Hair follicular keratinocyte (primary cell): ENCODE results near the genes SRSF2 and MGAT5B.

- RAMPAGE, long total RNA = no peak
These were observed 17.4 kb downstream of the ST6GALNAC2 start for GRCh38 chr17:76568305-76568674.

- RAMPAGE, long total RNA = no peak
These were observed 27.4 kb upstream of the ST6GALNAC1 start for GRCh38 chr17:76670520-76671862.

DNA sequence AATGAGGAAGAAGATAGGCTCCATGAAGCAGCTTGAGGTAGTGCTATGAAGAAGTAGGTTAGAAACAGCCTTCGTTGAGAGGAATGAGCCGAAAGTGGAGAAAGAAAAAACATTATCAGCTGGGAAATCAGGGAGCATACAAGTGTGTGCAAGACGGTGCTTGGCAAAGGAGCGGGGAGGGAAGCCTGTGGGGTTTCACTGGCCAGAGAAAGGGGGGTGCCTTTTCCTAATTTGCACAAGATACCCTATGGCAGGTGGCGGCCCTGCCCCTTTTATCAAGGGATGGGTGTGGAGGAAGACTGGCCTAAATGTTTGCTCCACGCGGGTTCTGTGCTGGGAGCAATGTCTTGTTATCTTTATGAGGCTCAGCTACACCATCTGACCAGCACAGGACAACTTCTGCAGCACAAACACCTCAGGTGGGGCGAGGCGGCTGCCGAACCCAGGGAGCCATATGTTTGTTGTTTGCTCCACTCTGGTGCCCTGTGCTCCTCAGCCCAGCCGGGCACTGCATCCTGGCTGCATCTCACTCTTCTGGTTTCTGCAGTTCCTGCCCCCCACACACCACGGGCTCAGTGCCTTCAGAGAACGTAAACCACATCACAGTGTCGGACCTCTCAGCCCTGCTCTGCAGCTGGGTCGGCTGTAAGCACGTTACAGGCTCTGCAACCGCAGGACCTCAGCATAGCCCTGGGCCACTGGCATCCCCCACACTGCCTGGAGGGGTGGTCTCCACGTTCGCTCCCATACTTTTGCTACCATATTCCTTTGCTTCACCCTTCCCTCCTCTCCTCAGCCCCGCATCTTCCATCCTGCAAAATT is 32.5 kb downstream of the MXRA7 start:
- RAMPAGE, long total RNA = no peak

GRCh38 chr17:76687466-76687908 is 23.3 kb downstream of the MXRA7 start:
- RAMPAGE, long total RNA = no peak

- RAMPAGE, long total RNA = no peak
These were observed 4.1 kb downstream of the SRSF2 start for GRCh38 chr17:76732689-76733785.

DNA sequence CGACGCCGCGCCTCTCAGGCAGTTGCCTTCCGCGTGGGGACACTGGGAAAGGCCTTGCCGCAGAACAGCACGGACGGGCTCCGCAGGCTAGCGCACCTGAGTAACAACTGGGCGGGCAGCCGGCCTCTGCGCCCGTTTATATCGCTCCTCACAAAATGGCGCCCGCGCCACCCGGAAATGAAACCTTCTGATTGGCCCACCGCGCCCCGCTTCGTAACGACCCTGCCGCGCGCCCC is at the start of gene SRSF2:
Gene SRSF2 (minus strand): TSS at position 109 of the 236 bp plus-strand sequence.
- RAMPAGE, long total RNA = no peak

DNA sequence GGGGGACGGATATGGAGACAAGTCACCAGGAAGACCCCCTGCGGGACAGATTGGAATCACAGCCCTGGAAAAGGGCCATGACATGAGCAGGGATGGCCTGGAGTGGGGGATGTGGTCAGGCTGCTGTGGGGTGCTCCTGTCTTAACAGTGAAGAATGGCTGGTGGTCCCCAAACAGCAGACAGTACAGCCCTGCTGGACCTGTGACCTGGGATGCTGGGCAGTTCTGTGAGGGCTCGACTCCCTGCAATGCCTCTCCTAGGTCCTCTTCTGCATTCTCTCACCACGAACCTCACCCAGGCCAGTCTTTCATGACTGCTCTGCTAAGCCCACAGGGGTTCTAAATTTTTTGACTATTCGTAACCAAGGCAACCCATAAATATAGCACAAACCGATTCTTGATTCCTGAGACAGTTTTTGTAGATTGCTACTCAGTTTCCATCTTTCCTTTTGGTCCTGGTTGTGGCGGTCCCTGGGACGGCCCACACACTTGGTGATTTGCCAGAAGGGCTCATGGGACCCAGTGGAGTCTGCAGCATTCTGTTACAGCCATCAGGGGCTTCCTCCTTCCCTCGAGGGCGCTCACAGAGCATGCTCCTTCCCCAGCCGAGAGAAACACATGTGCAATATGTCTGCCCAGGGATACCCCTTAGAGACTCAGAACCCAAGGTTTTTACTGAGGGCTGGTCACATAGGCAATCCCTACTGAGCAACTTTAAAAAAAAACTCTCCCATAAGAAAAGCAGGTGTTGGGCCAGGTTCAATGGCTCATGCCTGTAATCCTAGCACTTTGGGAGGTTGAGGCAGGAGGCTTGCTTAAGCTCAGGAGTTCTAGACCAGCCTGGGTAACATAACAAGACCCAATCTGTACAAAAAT is 23.4 kb upstream of the MGAT5B start:
- RAMPAGE, long total RNA = no peak

- RAMPAGE, long total RNA = no peak
These were observed at the start of gene MGAT5B for GRCh38 chr17:76867988-76868798. Gene MGAT5B, plus strand, starts transcription at chr17:76868404.

GRCh38 chr17:76872486-76873193 is 4.4 kb downstream of the MGAT5B start:
- RAMPAGE, long total RNA = no peak

DNA sequence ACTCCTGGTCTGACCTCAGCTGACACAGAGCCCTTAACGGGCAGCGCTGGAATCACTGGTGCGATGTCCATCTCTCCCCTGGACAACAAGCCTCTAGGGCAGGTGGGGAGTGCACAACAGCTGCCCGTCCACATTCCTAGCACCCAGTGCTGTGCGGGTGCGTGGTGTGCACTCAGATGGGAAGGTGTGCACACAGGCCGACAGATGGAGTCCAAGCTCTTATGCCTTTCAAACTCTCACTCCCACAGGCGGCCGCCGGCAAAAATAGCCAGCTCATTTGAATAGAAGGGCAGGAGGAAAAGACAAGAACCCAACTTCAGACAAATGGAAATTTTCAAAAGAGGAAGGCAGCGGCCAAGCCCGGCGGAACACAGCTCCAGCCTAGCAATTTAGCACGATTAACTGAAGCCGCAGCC is 104.0 kb upstream of the SEC14L1 start:
- RAMPAGE, long total RNA = no peak

GRCh38 chr17:77099849-77100425 is 40.8 kb upstream of the SEC14L1 start:
- RAMPAGE, long total RNA = no peak

- RAMPAGE, long total RNA = no peak
These were observed 33.3 kb upstream of the SEC14L1 start for GRCh38 chr17:77107417-77107969.

GRCh38 chr17:77116196-77116768 is 24.5 kb upstream of the SEC14L1 start:
- RAMPAGE, long total RNA = no peak

DNA sequence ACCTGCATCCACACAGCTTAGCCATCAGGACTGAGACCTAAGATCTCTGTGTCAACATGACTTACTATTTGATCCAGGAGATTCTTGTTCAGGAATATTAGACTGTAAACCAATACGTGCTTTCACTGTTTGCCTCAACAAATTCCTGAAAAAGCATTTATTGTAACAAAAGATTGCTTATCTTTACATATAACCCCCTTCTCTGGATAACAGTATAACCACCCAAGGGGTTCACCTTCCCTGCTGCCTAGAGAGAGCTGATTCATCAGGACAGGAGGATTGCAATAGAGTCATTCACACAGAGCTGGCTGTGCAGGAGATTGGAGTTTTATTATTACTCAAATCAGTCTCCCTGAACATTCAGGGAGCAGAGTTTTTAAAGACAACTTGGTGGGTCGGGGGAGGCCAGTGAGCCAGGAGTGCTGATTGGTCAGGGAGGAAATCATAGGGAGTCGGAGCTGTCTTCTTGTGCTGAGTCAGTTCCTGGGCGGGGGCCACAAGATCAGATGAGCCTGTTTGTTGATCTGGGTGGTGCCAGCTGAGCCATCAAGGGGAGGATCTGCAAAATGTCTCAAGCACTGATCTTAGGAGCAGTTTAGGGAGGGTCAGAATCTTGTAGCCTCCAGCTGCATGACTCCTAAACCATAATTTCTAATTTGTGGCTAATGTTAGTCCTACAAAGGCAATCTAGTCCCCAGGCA is 3.0 kb upstream of the SEC14L1 start:
- RAMPAGE, long total RNA = no peak

- RAMPAGE, long total RNA = no peak
These were observed 7.3 kb downstream of the SEC14L1 start for GRCh38 chr17:77147918-77148522.

GRCh38 chr17:77186226-77186907 is 45.6 kb downstream of the SEC14L1 start:
- RAMPAGE, long total RNA = no peak

DNA sequence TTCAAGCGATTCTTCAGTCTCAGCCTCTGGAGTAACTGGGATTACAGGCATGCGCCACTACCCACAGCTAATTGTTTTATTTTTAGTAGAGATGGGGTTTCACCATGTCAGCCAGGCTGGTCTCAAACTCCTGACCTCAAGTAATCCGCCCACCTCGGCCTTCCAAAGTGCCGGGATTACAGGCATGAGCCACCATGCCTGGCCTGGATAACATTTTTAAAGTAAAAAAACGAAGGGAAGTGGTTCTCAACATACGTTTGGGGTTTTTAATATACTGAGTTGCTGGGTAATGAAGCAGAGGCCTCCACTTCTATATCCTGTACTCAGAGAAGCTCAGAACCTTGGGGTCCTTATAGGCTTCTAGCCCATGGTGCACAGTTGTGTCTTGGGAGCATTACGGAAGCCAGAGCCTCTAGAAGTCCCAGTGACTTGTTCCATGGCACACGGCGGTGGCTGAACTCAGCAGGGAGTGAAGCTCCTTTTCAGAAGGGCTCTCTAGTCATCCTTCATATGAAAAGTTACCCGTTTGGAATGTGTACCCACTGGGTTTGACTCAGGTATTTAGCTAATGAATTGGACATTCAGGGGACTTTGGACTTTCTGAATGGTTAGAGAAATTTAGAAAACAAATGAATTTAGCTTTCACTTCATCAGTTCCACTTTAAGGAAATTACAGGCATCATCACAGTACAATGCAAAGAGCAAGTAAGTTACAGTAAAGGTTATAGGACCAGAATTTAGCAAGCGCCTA is 67.0 kb downstream of the SEC14L1 start:
- RAMPAGE, long total RNA = no peak

- RAMPAGE, long total RNA = no peak
These were observed 67.6 kb downstream of the SEC14L1 start for GRCh38 chr17:77208299-77208924.

DNA sequence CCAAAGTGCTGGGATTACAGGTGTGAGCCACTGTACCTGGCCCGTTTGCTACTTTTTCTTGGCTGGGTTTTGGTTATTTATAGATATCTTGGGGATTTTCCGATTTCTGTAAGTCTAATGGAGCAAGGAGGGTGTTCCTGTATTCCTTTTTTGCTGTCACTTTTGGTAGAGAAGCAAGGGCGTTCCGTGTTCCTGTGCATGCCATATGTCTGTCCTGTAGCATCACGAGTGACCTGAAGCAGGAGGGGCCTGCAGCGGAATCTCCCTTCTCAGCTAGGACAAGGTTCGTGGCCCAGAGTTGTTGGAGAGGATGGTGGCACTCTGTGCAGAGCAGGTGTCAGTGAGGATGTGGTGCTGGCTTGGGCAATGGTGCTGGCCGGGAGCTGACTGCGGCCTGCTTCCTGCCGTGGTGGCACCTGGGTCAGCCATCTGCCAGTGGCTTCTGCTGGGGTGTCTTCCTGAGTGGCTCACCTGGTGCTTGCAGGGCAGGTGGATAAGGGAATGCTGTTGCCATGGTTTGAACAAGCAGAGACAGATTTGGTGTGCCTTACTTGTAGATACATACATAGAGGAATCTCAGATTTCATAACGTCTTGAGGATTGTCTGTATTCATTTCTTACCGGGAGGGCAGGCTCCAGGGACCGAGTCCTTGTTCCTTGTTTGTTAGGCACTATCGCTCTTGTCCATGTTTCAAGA is 69.5 kb downstream of the SEC14L1 start:
- RAMPAGE, long total RNA = no peak

- RAMPAGE, long total RNA = no peak
These were observed 69.6 kb upstream of the SEPTIN9 start for GRCh38 chr17:77211671-77212161.